Suprapubic skin (tissue), 4 donors: Measurements from ENCODE around the genes EIF2AK2 and RMDN2.

DNA sequence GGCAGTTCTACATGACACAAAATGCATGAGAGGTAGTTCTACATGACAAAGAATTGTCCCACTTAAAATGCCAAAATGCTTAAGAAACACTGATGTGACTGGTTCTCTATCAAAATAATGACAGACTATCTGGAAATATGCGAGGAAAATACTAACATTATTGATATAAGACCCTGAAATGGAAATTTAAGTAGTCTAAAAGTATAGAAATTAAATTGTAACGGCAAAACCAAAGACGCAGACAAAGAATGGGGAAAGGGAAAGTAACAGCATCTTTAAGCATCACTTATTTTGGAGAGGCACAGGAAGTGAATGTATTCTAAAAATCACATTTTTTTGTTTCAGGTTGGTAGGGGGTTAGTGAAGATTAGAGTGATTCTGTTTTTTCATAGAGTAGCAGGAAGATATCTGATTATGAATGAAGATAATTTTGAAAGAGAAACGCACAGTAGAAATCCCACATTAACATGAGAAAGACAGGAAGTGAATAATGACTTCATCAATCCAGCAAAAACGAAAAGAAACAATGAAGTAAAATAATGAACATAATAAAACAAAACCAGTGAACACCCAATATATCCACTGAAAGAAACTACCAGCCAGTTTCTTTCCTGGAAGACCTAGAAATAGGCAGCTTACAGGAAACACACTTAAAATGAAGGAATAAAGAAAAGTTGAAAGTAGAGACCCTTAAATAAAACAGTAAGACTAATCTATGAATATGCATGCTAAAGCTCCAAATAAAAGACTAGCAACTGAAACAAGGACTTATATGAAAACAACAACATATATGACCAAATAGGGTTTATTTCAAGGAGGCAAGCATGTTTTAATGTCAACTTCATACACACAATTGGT, 131.2 kb downstream of the STRN start:
- PRO-cap = no peak
- RAMPAGE, long total RNA, 4 experiments = no peak in any of the 4 experiments

GRCh38 chr2:37136021-37136894, 20.5 kb downstream of the EIF2AK2 start:
- PRO-cap = no peak
- RAMPAGE, long total RNA, 4 experiments = no peak in any of the 4 experiments

DNA sequence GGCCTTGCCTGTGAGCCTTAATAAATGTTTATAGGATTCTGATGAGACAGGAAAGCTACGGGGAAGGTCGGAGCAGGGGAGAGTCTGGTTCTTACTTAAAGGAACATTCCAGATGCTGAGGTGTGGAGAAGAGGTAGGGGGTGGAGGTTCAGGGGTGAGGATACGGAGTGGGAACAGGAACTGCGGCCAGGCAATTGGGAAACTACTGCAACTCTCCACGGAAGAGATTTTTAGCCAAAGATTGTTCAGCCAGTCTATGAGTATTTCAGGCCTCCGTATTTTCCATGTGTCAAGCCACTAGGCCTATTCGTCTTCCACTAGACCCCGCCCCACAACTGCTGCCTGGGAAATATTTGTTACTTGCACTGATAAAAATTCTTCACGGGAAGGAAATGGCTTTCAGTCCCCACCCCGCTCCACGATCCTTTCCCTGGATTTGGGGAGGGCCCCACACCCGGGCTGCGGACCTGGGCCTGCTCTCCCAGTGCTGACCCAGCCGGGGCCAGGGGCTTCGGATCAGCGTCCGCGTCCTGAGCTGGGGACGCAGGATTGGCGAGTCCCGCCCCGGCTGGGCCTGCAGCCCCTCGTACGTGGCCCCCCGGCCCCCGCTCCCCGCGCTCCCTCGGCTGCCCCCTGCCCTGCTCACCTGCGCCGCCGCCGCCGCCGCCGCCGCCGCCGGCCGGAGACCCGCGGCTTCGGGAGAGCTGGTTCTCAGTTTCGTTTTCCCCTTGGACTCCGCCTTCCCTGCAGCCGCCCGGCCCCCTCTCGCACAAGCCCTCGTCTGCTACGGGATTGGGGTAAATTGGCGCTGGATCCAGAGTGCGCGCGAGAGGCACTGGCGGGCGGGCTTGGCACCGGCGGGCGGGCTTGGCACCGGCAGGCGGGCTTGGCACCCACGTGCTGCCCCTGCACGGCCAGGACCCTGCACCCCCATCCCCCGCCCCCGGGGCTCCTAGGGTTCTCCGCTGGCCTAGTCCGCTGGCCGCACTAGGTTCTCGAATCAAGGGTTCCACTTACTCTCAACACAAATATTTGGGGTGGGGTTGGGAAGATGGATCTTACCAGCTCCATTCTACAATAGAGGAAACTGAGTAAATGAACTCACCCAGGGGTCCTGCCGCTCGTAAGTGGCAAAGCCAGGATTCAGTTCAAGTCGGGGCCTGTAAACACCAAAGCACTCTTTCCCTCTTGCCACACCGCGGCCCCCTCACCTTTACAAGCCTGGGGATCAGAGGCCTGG, at the start of gene EIF2AK2:
Gene EIF2AK2 (minus strand): TSS at position 719 of the 1,240 bp plus-strand sequence.
- PRO-cap = unidirectional peak, plus-strand start at position 398 of the sequence; bidirectional peak, plus-strand start at position 835 of the sequence, minus-strand start at position 697 of the sequence
- RAMPAGE, long total RNA, 4 experiments = start-site peak on the minus strand in 2 of 4 experiments, centred at positions 689 to 712 of the sequence, 20 to 45 reads per replicate

DNA sequence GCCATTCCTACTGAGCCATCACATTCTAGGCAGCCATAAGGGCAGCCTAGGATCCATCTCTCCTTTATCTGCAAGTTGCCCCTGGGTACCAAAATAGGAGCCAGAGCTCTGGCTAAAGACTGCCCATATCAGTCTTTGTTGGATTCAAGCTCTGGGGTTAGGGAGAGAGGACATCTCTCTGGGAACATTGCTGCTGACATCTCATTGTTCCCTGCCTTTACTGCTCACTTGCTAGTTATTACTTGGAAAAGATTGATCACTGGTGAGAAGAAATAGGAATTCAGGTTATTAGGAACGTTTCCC, 102.3 kb downstream of the CDC42EP3 start:
- PRO-cap = no peak
- RAMPAGE, long total RNA, 4 experiments = no peak in any of the 4 experiments

DNA sequence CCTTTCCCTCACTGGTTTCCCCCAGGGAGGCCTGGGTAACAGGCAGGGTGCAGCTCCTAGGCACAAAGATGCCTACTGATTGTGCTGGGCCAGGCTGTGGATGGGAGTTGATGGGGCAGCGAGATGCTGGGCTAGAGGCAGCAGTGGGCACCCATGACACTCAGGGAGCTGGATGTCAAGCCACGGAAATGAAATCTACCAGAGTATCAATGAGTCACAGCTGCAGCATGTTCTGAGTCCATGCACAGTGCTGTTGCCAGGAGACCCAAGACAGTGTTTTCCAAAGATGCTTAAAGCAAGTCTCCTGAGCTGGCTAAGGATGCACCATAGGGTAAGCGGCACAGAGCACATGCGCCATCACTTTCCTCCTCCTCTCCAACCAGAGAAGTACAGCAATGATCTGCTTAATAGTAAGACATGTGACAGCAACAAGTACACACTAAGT, 57.4 kb downstream of the CDC42EP3 start:
- PRO-cap = no peak
- RAMPAGE, long total RNA, 4 experiments = no peak in any of the 4 experiments

DNA sequence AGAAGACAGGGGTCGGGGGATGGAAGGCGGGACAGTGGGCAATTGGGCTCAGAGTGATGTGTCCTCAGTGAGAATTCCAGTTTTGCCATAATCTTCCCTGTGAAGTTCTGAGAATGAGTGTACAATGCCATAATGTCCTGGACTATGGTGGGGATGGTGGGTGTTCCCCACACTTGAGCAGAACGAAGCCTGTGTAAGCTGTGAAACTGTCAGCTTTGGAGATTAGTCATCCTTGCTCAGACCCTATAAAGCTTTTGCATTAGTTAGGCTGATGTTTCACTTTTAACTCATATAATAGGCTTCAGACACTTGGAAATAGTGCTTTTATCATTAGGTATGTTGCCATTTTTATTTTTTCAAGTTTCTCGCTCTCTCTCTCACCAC, 47.4 kb downstream of the CDC42EP3 start:
- PRO-cap = no peak
- RAMPAGE, long total RNA, 4 experiments = no peak in any of the 4 experiments

- PRO-cap = no peak
- RAMPAGE, long total RNA, 4 experiments = no peak in any of the 4 experiments
These were observed 35.8 kb downstream of the CDC42EP3 start for GRCh38 chr2:37635424-37636203.

- PRO-cap = no peak
- RAMPAGE, long total RNA, 4 experiments = no peak in any of the 4 experiments
These were observed 1.5 kb downstream of the CDC42EP3 start for GRCh38 chr2:37670010-37670283.

GRCh38 chr2:37798642-37798919, 126.5 kb upstream of the RMDN2 start:
- PRO-cap = no peak
- RAMPAGE, long total RNA, 4 experiments = no peak in any of the 4 experiments

DNA sequence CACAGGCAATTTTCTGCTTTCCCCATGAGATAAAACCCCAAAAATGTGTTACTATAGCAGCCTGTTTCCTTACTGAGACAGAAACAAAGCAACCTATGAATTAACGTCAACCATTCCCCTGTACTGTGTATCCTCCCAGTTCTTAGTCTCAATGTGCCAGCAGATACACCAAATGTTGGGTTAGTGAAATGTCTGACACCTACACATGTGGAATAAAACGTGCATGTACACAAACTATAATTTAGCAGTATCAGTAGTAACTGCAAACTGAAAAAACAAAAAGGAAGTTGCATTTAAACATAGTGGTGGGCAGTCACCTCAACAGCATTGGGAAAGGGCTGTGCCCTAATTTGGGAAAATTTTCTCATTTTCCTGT, 73.1 kb upstream of the RMDN2 start:
- PRO-cap = no peak
- RAMPAGE, long total RNA, 4 experiments = no peak in any of the 4 experiments

GRCh38 chr2:37920689-37921007, 4.4 kb upstream of the RMDN2 start:
- PRO-cap = no peak
- RAMPAGE, long total RNA, 4 experiments = no peak in any of the 4 experiments

GRCh38 chr2:37924827-37926001, at the start of gene RMDN2:
RMDN2 (plus strand) TSS chr2:37925287.
- PRO-cap = unidirectional peak, plus-strand start at chr2:37925287; bidirectional peak, plus-strand start at chr2:37925572, minus-strand start at chr2:37925397
- RAMPAGE, long total RNA, 4 experiments = start-site peak on the plus strand in 2 of 4 experiments, at chr2:37925262-37925332 at its widest, 19 to 37 reads per replicate

DNA sequence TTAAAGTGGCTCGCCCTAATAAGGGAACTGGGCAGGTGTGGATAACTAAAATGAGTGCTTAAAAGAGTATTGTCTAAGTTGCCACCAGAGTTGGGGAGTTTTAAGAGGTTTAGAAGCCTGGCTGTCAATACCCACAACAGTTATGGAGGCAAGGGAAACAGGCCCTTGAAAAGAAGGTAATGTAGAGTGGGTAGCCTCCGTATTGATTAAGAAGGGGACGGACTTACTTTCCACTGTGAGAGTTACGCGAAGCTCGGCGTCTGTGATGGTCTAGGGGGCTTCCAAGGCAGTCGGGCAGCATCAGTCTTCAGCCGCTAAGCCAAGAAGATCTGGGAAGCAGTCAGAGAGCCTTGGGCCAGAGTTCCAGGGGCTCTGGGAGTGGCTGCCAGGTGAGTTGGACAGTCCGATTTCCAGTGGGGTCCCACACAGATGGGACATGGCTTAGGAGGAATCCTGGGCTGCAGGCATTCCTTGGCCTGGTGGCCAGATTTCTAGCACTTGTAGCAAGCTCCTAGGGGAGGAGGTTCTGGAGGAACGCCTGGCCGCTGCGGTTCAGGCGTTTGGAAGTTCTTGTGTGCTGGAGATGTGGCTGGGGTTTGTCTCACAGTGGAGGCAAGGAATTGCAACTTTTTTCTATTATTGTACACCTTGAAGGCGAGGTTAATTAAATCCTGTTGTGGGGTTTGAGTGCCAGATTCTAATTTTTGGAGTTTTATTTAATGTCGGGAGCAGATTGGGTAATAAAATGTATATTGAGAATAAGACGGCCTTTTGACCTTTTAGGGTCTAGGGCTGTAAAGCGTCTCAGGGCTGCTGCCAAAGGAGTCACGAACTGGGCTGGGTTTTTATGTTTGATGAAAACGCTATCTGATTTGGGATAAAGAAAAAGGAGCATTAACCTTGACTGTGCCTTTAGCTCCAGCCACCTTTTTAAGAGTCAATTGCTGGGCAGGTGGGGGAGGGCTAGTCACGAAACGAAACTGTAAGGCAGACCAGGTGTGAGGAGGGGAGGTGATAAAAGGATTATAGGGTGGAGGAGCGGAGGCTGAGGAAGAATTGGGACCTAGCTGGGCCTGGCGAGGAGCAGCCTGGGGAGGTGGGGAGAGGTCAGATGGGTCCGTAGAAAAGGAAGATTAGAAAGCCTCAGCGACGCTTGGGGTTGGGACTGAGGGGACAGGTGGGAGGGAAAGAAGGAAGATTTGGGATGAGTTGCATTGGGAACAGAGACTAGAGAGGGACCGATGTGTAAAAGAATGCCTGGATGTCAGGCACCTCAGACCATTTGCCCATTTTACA, 8.2 kb upstream of the CYP1B1 start:
- PRO-cap = no peak
- RAMPAGE, long total RNA, 4 experiments = no peak in any of the 4 experiments

GRCh38 chr2:38100221-38100882, 24.4 kb upstream of the CYP1B1 start:
- PRO-cap = no peak
- RAMPAGE, long total RNA, 4 experiments = no peak in any of the 4 experiments

- PRO-cap = no peak
- RAMPAGE, long total RNA, 4 experiments = no peak in any of the 4 experiments
These were observed 38.1 kb upstream of the CYP1B1 start for GRCh38 chr2:38113928-38114560.

DNA sequence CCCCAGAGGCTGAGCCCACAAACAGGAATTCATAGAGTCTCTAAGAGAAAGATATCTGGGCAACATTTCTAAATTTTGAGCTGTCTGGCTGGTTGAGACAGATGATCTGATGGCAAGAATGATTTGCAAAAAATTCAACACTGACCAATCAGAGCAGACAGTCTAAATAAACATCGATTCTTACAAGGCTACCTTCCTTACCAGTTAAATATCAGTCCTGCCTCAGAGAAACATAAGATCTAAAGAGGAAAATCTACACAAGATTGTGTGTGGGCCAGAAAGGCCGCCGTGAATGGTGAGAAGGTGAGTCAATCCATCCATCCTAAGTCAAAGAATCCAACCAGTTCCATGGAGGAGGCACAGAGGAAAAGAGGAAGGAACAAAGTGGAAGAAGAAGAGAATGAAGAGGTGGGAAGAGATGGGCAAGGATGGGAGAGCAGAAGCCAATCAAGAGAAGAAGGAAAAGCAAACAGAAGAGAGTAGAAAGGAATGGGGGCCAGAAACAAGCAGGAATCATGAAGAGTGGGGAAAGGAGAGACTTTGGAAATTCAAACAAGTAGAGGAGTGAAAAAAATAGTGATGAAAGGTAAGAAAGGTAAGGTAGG, 115.1 kb upstream of the CYP1B1 start:
- PRO-cap = no peak
- RAMPAGE, long total RNA, 4 experiments = no peak in any of the 4 experiments

- PRO-cap = unidirectional peak, minus-strand start at chr2:38245110
- RAMPAGE, long total RNA, 4 experiments = no peak in any of the 4 experiments
These were observed 132.0 kb downstream of the ATL2 start for GRCh38 chr2:38244995-38245555.

GRCh38 chr2:38347198-38347682, 29.8 kb downstream of the ATL2 start:
- PRO-cap = no peak
- RAMPAGE, long total RNA, 4 experiments = no peak in any of the 4 experiments

DNA sequence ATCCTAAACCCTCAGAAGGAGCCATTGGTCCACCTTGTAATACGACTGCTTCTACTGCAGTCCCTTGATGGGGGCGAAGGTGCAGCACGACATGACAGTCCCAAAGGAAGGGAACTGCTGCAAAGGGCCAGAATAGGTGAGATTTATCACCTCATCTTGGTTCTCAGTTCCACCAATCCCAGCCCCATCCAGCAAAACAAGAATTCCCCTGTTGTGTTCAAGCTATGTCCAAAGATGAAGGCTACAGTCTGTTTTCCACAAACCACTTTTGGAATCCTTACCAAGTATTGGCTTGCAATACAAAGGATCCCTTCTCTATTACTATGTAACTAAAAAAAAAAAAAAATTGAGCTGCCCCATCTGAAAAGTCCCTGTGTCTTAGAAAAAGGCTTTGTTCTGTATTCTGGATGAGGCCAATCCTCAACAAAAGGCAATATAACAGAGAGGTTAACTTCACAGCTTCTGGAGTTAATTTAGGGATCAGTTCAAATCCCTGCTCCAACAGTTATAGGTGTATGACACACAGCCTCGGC, 61.0 kb upstream of the ATL2 start:
- PRO-cap = no peak
- RAMPAGE, long total RNA, 4 experiments = start-site peak on the minus strand in 2 of 4 experiments, centred at positions 113 to 114 of the sequence, 8 to 14 reads per replicate

GRCh38 chr2:38453420-38453805, 76.3 kb upstream of the ATL2 start:
- PRO-cap = no peak
- RAMPAGE, long total RNA, 4 experiments = no peak in any of the 4 experiments